Bronchus (tissue), 1 donor: ENCODE results near the genes UTP6, LRRC37B and PSMD11.

DNA sequence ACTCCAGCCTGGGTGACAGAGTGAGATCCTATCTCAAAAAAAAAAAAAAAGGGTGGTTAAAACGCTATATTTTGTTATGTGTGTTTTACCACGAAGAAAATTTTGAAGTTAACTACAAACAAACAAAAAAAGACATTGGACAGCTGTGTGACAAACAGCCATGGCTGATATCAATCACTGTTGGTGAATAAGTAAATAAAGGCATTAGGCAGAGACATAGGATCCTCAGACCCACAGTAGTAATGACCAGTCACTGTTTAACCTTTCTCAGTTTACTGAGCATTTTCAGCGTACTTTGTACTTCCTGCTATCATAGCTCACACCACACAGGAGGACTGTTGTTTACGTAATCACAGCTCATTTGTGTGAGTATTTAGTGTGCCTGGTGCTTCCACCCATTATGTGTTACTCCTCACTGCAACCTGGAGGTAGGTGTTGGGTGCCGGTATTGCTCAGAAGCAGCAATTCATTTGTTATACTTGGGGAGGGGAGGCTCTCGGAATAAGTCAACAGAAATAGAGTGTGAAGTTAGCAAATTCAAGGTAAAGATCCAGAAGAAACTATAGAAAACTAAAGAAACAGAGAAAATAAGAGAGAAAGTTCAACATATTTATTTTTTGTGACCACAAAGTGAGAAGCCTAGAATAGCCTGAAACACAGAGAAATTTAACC, 55.3 kb downstream of the COPRS start:
- PRO-cap: no peak

GRCh38 chr17:31858093-31859092, 651 bp downstream of the COPRS start:
- PRO-cap: no peak

- PRO-cap: bidirectional peak, plus-strand start at chr17:31901956, minus-strand start at chr17:31901708
These were observed at the start of gene UTP6 for GRCh38 chr17:31901292-31902170. Gene UTP6, minus strand, starts transcription at chr17:31901708.

DNA sequence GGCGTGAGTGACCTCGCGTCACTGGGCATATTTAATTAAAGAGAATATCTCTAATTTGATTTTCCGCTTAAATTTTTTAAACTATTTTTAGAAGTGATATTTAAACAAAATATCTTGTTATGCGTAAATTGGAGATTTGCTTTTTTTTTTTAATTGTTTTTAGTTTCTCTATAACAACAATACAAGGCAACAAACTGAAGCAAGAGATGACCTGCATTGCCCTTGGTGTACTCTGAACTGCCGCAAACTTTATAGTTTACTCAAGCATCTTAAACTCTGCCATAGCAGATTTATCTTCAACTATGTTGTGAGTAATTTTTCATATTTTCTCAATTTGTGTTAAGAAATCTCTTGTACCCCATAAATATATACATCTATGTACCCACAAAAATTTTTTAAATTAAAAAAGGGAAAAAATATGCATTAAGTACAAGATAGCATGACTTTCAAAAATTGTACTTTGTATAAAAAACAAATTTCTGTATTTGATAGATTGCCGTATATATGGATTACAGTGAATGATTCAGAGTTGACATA, 13.4 kb upstream of the LRRC37B start:
- PRO-cap: no peak

DNA sequence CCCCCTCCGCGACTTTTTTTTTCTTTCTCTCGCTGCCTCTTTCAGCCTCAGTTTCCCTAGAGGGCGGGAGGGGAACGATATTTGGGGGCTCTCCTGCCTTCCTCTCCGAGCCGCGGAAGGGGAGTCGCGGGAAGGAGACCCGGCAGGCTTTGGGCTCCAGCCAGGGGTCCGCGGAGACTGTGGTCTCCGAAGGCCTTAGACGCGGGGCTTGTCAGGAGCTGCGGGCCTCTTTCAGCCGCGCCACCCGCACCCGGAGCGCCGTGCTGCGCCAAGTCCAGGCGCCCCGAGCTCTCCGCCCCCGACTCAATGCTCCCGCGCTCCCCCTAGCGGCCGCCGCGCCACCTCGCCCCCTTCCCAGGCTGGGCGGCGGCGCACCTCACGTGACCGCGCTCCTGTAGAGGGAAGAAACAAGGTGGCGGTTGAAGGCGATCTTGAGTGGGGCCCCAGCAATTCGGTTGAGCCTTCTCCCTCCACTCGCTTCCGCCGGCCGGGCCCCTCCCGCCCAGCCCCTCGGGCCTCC, at the start of gene LRRC37B:
Gene LRRC37B, plus strand, starts transcription at position 383 of the 520 bp plus-strand sequence.
- PRO-cap: bidirectional peak, plus-strand start at position 397 of the sequence, minus-strand start at position 262 of the sequence

DNA sequence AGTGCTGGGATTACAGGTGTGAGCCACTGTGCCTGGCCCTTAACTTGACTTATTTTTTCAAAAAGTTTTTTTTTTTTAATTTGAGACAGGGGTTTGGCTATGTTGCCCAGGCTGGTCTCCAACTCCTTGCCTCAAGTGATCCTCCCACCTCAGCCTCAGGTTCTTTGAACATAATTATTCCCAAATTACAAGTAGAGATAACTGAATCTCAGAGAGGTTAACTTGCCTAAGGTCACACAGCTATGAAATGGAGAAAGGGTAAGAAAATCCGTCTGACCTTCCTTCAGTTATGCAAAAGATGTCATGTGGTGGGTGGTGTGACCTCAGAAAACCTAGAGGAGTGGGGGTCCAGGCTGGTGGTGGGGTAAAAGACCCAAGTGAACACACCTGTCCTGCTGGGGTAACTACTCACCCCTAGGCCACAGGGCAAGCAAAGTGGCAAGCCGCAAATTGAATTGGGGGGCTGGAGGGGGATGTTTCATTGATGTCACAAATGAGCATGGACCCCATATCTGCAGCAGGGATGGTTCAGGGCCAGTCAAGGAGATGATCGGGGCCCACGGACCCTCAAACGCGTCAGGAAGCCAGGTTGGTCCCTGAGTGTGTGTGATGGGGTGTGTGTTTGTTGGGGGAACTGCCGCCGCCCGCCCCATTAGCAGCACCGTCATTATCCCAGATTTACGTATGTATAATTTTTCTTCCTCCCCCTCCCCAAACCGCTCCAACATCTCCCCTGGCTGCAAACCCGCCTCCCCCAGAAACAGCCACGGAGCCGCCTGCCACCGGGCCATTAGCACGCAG, 59.4 kb upstream of the RHOT1 start:
- PRO-cap: no peak

GRCh38 chr17:32259704-32259962, 6.0 kb upstream of the RHBDL3 start:
- PRO-cap: no peak

GRCh38 chr17:32275052-32275626, 9.5 kb downstream of the RHBDL3 start:
- PRO-cap: no peak

- PRO-cap: no peak
These were observed 14.2 kb downstream of the RHBDL3 start for GRCh38 chr17:32279726-32280413.

DNA sequence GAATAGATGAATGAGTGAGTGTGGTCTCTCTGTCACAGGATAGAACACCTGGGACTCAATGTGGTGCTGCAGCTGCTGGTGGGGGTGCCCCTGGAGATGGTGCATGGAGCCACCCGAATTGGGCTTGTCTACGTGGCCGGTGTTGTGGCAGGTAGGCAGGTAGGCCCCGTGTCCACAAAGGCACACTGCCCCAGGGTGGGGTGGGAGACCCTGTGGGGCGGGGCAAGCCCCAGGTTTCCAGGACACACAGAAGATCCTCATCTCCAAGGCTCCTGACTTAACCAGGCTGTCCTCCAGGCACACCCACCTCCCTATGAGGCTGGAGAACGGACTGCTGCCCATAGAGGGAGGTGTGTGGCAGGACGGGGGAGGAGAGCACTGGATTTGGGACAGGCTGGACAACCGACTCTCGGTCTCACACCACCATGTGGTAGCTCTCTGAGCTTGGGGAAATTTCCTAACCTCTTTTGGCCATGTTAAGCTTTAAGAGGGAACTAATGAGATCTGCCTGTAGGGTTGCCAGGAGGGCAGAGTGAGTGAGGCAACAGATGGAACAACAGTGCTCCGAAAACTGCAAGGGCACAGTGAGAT, 32.5 kb downstream of the RHBDL3 start:
- PRO-cap: no peak

GRCh38 chr17:32340967-32341541, 919 bp downstream of the C17orf75 start:
- PRO-cap: no peak

GRCh38 chr17:32358300-32358924, 8.5 kb downstream of the ZNF207 start:
- PRO-cap: no peak

- PRO-cap: bidirectional peak, plus-strand start at chr17:32444488, minus-strand start at chr17:32444393; unidirectional peak, plus-strand start at chr17:32444725
These were observed at the start of gene PSMD11 for GRCh38 chr17:32443932-32444875. Gene PSMD11, plus strand, starts transcription at chr17:32444510.

DNA sequence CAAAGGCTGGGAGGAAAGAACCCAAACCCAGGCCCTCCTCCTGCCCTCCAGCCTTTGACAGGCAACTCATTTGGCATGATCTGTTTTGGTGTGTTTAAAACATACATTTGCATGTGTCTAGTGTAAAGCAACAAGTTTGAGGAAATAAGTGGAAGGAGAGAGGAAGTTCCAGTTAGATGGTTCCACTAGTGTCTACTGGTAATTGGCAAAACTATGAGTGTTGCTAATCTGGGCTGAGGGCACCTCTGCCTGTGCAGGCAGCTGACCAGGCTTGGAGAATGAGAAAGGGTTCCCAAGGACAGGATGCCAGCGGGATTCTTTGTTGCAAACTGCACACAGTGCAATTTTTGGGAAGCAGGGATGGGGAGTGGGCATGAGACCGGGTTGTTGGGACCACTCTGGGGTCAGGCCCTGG, 6.1 kb downstream of the CDK5R1 start:
- PRO-cap: no peak

- PRO-cap: unidirectional peak, plus-strand start at chr17:32494936
These were observed 7.7 kb downstream of the CDK5R1 start for GRCh38 chr17:32494213-32495194.

GRCh38 chr17:32559285-32559842, 72.6 kb downstream of the CDK5R1 start:
- PRO-cap: no peak

DNA sequence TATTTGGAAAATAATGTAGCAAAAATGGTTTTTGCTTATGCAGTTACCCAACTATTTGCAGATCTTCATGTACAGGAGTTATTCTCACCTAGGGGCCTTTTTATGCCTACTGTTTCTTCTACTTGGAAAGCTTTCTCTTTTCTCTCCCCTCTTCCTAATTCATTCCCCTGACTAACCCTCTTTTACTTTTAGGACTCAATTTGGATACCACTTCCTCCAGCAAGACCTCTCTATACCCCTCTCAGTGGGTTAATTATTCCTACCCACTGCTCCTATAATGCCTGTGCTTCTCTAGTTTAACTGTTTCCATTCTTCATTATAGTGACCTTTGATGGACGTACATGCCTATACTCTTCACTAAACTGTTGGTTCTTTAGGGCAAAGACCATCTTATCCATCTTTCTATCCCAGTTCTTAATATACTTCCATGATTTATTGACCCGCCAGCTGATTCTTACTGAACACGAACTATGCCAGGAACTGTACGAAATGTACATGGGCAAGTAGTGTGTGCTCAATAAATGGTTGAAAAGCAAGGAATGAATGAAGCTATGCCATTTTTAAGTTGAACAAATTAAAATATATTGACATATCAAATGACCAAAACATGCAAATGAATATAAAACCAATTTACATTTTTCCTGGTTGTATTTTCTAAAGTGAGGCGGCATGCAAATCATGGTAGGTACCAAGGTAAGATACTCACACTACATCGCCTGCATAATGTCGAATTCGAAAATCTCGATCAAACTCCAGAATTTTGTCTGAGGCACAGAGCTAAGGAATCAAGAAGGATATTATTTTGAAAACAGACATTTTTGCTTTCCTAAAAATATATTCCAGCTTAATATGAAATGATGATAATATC, 128.5 kb downstream of the MYO1D start:
- PRO-cap: no peak

DNA sequence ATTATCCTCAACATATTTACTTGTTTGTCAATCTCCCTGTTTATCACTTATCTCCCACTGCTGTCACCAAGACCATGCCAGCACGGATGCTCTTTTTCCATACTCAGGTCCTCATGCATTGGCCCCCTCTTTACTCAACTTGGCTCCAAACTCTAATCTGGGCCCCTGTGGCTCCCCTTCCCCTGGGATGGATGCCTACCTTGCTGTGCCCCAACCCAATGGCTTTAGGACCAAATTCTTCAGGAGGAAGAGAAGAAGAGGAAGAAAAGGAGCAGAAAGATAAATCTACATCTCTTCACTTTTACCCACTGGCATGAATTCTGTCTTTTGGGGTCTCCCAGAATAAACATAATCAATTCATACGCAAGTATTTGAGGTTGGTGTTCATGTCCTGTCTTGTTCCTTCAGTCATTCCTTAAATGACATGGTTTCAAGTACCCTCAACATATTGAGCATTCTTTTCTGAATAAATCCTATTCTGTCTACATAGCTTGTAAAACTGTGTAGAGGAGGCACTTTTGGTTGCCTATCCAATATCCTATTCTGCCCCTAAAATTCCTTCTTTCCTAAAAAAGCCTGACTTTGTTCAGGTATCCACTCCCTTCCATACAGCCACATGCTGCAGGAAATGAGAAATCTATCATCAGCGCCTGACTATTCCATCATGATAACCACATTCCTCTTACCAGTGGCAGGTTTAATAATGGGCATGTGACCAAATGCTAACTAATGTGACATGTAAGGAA, 17.5 kb downstream of the MYO1D start:
- PRO-cap: no peak

GRCh38 chr17:32874293-32874747, 2.6 kb downstream of the MYO1D start:
- PRO-cap: no peak

DNA sequence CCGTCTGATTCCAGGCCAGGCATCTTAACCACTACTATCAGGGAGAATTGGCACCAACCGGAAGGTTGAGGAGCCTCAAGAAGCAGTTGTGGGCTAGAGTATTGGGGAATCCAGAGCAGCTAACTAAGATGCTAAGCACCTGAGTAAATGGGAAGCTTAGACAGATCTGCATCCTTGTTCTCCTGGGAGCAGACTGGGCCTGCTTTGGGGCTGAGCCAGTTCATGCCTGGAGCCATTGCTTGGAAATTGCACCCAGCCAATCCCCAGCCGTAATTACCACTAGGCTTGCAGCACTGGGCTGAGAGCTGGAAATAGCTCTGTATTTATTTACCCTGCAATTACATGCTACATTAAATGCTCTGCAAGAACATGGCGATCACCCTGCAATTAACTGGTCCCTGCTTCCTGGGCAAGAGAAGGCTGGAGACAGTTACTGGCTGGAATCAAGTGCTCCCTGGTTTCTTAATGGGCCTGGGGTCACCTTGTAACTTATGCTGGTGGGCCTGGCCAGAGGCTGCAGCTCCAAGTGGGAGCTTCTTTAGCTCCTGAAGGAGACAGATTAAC, 273.1 kb upstream of the CCL2 start:
- PRO-cap: no peak